Esophagus squamous epithelium (tissue), 4 donors: ENCODE measurements around the gene AGAP1.

- PRO-cap = bidirectional peak, plus-strand start at chr2:234348449, minus-strand start at chr2:234348226
- RAMPAGE, long total RNA, 4 experiments = no peak in any of the 4 experiments
Observed at GRCh38 chr2:234348034-234348541, 148.8 kb downstream of the ARL4C start.

DNA sequence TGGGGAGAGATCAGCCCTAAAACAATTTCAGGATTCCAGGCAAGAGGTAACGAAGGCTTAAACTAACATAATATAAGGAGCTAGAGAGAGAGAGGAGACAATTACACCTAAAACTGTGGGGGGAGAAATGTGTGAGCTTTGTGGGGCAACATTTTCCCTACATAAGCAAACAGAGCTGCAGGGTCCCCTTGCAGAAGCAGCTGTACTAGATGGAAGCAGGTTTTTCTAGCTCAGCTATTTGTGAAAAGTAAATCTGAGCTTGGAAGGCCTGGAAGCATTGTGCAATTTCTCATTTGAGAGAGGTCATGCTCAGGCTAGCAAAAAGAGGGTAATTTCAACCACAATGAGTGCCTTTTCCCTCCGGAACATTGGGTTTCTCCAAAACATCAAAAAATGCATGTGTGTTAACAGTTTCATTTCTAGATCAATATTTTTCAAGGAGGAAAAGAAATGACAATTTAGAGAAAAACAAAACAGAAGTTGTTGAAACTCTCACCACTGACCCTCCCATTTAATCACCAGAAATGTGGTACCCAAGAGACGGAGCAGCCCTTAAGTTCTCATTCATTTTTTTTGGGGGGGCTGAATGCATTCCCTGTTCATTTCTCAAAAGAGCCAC is 129.9 kb downstream of the ARL4C start:
- PRO-cap = unidirectional peak, minus-strand start at position 207 of the sequence
- RAMPAGE, long total RNA, 4 experiments = no peak in any of the 4 experiments

DNA sequence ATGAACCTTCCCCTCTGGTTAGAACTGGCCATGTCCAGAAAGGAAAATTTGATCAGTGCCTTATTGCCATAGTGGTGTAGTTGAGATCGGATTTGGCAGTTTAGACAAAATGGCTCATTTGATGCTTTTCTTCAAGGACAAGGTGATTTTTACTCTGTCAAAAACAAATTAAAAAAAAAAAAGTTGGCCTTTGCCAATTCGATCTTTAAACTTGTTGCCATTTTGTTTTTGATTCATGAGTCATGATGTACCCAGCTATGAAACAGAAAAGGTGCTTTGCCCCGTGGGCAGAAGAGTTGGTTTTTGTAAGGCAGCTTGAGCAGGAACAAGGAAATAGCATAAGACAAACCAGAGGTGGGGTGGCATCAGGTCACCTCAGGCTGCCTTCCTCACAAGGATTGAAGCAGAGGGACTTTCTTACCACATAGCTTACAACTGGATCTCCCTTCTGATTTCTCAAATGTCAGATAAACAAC is 123.9 kb downstream of the ARL4C start:
- PRO-cap = unidirectional peak, plus-strand start at position 346 of the sequence; unidirectional peak, plus-strand start at position 394 of the sequence
- RAMPAGE, long total RNA, 4 experiments = no peak in any of the 4 experiments

DNA sequence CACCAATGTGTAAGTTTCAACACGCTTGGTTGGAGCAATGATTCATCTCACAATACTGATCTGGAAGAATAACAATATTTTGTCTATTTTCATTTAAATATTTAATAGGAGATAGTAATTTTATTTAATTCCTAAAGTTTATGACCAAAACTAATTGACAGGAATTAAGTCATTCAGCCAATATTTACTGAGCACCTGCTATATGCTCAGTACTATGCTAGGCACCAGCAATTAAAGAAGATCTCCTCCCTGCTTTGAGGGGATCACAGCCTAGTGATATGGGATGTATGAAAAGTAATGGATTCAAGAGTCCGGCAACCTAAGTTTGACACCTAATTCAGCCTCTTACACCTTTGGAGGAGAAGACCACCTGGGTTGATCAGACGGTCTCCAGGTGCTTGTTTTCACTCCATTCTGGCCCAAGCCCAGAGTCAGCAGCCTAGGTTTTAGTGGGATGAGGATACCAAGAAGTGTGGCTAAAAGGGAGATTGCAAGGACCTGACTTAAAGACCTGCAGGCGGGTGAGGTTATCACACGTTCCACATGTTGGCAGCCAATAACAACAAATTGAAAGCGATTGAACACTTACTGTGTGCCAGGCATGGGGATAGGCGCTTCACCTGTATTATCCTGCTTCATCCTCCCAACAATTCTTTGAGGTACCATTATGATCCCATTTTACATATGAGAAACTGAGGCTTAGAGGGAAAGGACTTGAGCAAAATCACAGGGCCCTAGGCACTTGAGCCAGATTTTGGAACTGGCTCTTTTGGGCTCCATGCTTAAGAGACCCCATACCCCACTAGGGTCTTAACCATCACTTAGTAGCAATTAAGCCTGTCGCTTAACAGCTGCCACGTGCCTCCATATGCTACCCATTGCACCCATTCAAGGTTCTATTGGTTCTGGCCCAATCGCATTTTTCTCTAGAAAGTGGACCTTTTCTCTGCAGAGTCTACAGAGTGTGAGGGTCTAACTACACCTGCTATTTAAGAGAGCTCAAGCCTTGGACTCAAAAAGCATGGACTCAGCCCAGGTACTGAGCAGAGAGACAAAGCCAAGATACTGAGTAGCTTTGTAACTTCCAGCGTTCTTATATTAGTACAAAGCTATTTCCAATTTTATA is 5.0 kb downstream of the ARL4C start:
- PRO-cap = unidirectional peak, plus-strand start at position 584 of the sequence
- RAMPAGE, long total RNA, 4 experiments = no peak in any of the 4 experiments

DNA sequence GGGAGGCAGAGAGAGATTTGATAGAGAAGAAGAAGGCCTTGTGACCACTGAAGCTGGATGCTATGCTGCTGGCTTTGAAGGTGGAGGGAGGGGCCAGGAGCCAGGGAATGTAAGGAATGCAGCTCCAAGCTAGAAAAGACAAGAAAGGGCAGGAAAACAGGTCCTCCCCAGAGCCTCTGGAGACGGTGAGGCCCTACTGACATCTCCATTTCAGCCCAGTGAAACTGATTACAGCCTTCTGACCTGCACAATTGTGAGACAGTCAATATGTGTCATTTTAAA is 189.6 kb upstream of the ARL4C start:
- PRO-cap = no peak
- RAMPAGE, long total RNA, 4 experiments = no peak in any of the 4 experiments

GRCh38 chr2:234690754-234691416 is 194.0 kb upstream of the ARL4C start:
- PRO-cap = no peak
- RAMPAGE, long total RNA, 4 experiments = no peak in any of the 4 experiments

DNA sequence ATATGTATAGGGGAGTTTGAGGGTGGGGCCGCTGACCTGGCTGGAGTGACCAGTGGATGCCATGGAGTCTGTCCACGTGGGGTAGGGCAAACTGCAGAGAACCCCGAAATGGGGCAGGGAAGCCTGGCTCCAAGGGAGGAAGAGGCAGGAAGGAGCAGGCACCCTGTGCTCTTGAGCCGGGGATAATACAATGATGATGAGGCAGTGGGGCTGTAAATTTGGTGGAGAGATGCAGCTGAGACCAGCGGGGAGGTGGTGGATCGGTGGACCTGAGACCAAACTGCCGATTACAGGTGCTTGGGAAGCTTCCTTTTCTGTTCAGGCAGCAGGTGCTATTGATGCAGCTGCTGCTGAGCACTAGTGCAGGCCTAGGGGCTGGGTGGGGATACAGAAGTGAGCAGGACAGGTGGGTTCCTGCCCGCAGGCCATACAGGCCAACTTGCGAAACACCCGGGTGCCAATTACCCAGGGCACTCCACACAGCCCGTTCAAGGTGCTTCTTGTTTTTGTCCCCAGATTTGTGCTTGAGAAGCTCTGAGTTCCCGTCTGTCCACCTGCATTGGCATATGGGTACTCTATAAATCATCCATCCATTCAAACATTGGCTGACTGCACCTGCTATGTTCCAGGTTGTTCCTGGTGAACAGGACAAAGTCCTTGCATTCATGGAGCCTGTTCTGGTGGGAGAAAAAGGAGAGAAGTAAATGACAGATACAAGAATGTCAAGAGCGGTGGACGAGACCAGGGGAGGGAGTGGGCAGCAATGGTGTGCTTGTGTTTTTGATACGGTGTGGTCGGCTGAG is 31.1 kb downstream of the SH3BP4 start:
- PRO-cap = no peak
- RAMPAGE, long total RNA, 4 experiments = no peak in any of the 4 experiments

DNA sequence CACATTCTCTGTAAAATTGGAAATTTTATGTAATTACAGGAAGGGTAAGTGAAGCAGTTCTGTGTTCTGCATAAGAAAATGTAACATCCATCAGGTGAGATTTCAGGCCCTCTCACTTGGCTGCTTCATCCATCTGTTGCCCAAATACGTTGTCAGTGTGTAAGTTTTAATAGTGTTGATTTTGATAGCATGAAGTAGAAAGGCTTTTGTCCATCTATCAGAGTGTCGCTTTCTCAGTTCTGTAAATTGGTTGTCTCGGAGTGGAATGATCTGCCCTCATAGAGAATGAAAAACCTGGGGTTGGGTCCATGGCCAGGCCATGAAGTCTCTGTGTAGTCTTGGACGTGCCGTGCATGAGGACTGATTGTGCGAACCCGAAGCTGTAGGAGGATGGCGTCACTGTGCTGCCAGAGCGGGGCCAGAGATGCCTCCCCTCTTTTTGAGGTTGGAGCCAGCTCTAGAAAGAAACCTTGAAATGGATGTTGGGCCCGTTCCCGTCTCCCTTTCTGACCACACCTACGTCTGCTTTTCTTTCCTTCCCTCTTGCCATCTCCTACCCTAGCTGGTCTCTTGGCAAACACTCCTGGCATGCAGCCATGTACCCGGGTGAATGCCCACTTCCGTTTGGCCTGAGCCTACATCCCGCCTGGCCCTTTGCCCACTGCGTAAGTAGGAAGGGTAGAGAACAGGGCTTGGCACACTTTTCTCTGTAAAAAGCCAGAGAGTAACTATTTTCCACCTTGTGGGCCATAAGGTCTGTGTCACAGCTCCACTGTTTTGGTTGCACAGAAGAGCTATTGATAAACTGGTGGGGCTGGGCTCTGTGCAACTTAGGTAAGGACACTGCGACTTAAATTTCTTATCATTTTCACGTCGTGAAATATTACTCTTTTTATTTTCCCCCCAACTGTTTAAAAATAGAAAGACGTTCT is 37.3 kb downstream of the SH3BP4 start:
- PRO-cap = no peak
- RAMPAGE, long total RNA, 4 experiments = no peak in any of the 4 experiments

DNA sequence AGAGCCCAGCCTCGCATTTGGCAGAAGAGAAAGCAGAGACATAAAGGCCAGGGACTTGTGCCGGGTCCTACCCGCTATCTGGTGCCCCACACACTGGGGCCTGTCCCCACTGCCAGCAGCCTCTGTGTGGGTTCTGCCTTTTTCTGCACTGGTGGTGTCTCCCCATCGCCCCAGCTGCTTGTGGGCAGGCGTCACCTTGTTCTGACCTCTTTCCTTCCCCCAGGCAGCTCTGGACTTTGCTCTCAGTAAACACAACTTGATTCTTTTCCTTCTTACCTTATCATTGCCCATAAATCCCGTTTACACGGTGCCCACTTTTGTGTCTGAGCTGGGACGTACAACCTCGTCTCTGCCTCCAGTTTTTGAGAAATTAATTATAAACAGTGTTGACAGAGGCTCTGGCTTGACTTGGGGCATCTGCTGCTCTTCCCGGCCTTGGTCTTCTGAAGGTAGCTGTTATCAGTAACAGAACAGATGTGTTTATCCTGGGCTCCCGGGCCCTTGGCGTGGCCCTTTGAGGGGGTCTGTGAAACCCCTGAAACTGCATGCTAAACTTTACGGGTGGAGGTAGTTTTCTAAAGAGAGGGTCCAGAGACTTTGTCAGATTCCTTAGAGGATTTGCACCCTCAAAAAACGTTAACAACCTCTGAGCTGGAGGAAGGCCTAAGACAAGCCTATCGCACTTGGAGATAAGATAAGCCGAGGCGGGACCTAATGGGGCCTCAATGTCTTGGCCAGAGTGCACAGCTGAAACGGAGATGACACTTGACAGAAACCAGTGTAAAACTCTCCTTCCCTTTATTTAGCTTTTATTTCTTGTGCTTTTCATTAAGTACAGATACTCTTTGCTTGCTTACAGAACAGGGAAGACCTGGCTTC is 49.1 kb downstream of the SH3BP4 start:
- PRO-cap = no peak
- RAMPAGE, long total RNA, 4 experiments = no peak in any of the 4 experiments

DNA sequence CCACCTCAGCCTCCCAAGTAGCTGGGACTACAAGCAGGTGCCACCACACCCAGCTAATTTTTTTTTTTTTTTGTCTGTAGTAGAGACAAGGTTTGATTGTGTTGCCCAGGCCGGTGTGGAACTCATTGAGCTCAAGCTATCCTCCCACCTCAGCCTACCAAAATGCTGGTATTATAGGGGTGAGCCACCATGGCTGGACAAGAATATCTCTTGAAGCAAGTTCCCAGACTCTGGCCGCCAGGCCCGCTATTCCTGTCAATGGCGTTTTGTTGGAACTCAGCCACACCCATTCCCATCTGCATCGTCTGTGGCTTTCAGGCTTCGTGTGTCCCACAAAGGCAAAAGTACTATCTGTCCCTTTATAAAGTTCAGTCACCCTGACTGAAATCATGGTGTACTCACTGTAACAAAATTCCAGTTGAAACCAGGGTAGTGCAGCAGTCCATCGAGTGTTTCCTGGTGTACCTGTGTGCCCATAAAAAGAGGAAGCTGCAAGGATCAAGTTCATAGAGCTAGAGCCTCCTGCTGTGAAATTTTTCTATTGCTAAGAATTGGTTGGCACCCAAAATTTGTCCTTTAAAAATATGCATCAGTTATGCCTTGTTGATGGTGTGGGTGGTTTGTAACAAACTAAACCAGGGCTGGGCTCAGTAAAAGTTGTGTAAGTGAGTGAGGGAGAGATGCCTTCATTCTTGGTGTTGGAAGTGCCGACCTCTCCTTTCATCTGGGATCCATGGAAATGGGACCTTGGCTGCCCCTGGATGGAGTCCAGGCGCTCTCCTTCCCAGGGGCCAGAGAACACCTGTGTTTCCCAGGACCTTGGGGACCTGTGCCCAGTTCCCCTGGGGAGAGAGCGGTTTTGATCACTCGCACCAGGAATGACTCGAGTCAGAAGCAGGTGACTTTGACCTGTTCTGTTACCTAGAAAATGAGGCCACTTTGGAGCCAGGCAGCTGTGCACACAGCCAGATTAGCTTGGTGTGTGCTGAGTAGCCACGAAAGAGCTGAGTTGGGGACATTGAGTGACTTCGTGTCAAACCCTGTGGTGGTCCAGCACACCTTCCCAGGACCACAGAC is 97.0 kb downstream of the SH3BP4 start:
- PRO-cap = unidirectional peak, plus-strand start at position 62 of the sequence
- RAMPAGE, long total RNA, 4 experiments = no peak in any of the 4 experiments

DNA sequence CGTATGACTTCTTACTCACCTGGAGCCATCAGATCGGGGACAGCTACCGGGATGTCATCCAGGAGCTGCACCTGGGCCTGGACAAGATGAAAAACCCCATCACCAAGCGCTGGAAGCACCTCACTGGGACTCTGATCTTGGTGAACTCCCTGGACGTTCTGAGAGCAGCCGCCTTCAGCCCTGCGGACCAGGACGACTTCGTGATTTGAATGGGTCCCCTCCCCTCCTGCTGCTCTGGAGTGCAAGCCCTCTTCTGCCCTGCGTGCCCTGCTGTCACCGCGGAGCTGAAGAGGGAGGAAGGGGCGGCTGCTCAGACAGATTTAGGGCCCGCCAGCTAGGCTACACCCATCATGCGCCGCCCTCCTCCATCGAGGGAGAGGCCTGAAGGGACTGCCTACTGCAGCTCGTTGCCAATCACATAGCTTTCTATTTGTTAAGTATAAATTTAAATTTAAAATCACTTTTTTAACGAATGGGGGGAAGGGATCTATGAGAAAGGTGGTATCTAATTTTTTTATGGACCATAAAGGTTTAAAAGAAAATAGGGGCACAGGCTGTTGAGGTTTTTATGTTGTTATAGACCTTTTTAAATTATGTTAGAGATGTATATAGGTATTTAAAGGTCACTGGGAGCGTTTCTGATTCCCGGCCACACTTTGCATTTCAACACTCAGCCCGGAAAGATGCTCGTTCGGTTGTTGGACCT is 101.9 kb downstream of the SH3BP4 start:
- PRO-cap = no peak
- RAMPAGE, long total RNA, 4 experiments = no peak in any of the 4 experiments

DNA sequence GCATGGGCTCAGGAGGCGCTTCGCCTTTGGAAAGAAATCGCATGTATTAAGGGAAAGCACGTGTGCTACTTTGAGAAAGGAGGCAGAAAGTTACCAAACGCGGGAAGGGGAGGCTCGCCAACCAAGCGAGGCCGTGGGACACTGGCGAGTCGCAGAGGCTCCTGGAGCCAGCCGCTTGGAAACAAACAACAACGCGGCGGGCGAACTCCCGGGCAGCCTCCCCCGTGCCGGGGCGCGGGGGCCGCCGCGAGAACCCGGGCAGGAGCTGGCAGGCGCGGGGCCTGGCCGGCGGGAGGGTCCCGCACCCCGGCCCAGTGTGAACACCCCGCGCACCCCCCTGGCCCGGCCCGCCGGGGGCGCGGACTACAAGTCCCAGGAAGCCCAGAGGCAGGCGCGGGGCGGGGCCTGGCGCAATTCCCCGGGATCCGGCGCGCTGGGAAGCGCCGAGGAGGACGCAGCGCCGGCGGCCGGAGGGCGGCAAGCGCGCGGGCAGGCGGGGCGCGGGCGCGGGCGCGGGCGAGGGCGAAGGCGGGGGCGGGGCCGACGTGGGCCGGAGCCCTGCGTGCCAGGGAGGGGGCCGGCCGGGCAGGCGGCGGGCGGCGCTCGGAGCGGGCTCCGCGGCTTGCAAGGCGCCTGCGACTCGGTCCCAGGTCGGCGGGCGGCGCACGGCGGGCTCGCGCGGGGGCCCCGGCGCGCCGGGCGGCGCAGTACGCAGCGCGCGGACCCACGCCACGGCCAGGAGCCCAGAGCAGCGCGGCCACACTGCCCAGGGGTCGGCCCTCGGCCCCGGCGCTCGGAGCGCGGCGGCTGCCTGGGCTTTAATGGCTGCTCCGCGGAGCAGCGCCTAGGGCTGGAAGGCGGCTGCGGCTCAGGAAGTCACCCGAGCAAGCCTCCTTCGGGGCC is at the start of gene AGAP1:
TSS of gene AGAP1 (plus strand) at position 553 of the 903 bp plus-strand sequence.
- PRO-cap = bidirectional peak, plus-strand start at position 643 of the sequence, minus-strand start at position 365 of the sequence; unidirectional peak, plus-strand start at position 821 of the sequence
- RAMPAGE, long total RNA, 4 experiments = no peak in any of the 4 experiments

DNA sequence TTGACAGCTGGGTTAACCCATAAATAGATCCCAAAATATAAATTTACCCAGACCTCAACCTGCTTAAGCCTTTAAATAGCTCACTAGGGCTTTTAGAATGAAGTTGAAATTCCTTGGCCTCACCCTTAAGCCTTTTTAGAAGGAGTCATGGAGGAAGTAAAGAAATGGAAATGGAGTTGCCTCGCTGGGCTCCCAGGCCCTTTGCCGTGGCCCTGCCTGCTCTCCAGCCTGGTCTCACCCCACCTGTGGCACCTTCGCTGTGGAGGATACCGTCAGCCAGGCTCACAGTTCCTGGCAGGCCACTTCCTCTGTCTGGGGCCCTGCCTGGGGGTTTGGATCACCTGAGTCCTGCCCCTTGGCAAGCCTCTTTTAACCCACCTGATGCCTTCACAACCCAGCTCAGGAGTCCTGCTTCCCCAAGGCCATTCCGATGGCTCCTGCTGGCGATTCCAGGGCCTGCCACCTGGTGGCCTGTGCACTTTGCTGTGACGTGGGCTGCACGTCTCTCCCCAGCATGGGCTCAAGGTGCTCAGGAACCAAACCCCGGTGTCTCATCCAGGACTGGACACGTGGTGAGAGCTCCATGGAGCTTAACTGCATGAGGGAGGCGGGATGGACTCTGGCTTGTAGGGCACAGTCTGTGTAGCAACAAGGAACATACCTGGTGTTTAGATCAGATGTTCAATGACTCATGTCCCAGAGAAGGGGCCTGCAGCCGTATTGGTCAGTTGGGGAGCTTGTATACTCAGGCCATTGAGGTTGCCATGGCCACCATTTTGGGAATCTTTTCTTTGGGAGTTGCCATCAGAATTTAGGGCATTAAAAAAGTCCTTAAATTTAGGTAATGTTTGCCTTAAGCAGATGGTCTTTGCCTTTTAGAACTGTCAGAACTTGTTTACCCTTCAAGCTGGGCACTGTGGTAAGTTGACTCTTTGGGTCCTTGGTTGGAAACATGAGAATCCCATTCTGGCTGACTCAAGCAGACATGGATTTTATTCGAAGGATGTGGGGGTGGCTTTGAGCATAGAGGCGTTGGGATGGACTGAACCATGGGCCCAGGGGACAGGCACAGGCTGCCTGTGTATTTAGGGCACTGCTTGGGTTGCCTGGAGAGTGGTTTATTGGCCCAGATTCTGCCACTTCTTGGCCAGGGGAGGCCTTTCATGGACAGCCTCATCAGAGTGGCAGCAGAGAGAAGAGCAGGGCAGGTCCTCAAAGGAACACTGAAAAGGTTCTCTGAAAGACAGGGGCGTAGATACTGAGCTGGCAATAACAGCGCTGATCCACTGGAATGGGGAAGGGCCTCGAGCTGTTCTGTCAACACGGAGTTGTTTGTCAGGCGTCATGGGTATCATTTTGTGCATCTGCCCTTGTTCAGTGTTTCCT is 20.9 kb downstream of the AGAP1 start:
- PRO-cap = no peak
- RAMPAGE, long total RNA, 4 experiments = no peak in any of the 4 experiments

- PRO-cap = no peak
- RAMPAGE, long total RNA, 4 experiments = no peak in any of the 4 experiments
Observed at GRCh38 chr2:235974418-235974887, 193.7 kb downstream of the GBX2 start.

DNA sequence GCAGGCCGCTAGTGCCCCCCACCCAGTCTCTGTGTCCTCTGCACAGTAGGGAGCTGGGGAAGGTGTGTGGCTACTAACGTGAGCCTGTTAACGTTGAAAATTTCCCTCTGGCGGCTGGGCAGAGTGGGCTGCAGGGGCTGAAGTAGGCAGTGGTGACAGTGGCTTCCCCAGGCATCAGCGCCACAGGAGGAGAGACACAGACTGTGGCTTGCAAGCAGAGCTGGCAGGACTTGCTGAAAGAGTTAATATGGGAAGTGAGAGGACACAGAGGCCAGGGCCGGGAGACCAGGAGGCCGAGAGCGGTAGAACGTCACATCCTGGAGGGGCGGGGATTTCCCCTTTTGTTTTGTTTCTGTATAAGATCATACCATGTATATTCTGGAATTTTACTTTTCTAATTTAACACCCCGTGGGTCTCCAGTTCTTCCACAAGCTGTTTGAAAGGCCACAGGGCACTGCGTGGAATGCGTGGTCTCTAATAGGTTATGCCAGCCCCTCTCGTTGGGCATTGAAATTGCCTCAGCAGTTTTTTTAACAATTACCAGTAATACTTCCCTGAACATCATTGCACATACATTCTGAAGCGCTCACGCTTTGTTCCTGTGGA is 166.7 kb downstream of the GBX2 start:
- PRO-cap = no peak
- RAMPAGE, long total RNA, 4 experiments = no peak in any of the 4 experiments

GRCh38 chr2:236125138-236125654 is 43.0 kb downstream of the GBX2 start:
- PRO-cap = no peak
- RAMPAGE, long total RNA, 4 experiments = no peak in any of the 4 experiments

- PRO-cap = no peak
- RAMPAGE, long total RNA, 4 experiments = no peak in any of the 4 experiments
Observed at GRCh38 chr2:236177929-236178436, 9.8 kb upstream of the GBX2 start.

- PRO-cap = no peak
- RAMPAGE, long total RNA, 4 experiments = no peak in any of the 4 experiments
Observed at GRCh38 chr2:236388999-236389875, 118.0 kb downstream of the IQCA1 start.

- PRO-cap = no peak
- RAMPAGE, long total RNA, 4 experiments = no peak in any of the 4 experiments
Observed at GRCh38 chr2:236631353-236631988, 61.8 kb downstream of the ACKR3 start.

DNA sequence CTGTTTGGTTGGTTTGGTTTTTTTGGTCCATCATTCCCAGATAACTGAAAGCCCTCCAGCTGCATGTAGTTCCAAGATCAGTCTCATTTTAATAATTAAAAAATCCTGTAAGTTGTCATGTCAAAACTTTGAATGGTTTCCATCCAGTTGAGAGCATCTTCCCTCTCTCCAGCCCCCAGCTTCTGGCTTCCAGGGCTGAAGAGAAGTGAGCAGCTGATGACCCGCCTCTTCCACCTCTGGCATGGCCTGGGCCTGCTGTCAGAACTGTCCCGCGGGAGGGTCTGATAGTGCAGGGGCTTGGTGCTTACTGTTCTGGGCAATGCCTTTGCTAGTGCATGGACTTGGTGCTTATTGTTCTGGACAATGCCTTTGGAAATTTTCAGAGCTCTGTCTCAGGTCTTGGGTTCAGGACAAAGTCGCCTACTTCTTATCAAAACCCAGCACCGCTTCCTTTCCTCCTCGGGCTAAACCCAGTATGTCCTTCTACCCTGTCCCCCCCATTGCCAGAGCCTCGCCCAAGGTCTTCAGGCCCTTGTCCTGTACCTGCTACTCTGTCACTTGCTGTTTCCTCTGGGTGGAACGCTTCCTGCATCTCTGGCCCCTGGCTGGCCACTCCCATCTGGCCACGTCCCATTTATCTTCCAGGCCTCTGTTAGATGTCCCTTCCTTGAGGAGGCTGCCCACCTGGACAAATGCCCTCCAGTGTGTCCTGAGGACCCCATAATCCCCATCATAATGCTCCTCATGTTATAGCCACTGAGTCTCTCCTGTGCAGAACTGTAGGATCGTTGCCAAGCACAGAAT is 149.6 kb downstream of the ACKR3 start:
- PRO-cap = no peak
- RAMPAGE, long total RNA, 4 experiments = no peak in any of the 4 experiments